ENCODE data around the genes PTPRR, TMEM19 and GLIPR1.

DNA sequence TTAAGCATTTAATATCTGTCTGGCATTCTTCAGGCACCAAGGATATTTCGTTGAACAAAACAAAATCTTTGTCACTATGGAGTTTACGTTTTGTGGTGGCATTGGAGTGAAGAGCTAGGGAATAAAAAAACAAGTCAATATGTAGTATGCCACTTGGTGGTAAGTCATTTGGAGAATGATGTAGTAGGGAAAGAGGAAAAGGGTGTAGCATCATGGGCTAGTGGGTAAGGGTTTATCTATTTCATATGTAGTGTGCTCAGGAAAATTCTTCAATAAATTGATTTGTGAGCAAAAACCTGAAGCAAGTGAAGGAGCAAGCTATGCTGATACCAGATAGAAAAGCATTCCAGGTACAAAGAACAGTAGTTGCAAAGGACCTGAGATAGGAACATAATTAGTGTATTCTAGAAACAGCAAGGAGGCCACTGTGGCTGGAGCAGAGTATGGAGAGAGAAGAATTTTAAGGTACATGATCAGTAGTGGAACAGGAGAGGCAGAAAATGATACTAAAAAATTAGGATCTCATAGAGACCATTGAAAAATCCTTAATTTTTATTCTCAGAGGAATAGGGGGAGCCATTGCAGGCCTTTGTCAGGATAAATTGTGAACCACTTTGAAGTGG lies 41.8 kb upstream of the CCT2 start:
- PRO-cap: no peak

GRCh38 chr12:69818970-69819988 lies 5.7 kb upstream of the MYRFL start:
- PRO-cap: no peak

- PRO-cap: no peak
Measured at GRCh38 chr12:70560489-70561132, 76.6 kb downstream of the PTPRB start.

- PRO-cap: no peak
Measured at GRCh38 chr12:70609061-70609535, 28.1 kb downstream of the PTPRB start.

GRCh38 chr12:70920175-70921114 lies at the start of gene PTPRR:
PTPRR (minus strand) TSS chr12:70920738.
- PRO-cap: no peak

DNA sequence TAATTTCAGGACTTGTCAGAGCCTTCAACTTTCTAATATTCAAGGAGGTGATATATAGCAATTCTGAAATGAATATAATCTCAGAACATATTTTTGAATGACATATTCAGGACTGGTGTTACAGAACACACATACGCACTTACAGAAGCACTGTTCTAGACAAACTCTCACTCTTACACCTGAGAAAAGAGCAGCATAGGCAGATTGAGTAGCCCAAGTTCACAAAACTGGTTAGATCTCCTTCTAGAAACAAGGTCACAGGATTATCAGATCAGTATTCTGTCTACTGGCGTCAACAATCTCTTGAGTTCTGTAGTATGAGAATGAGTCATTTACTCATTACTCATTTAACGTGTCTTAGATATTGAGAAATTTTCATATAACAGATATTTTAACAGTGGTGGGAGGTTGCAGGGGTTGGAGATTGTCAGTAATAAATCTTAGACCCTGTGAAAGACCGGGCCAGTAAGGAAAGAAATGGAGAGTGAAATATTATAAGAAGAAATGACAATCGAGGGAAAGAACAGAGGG lies 2.8 kb upstream of the TSPAN8 start:
- PRO-cap: no peak

- PRO-cap: no peak
Measured at GRCh38 chr12:71440792-71441659, 1.4 kb downstream of the LGR5 start.

DNA sequence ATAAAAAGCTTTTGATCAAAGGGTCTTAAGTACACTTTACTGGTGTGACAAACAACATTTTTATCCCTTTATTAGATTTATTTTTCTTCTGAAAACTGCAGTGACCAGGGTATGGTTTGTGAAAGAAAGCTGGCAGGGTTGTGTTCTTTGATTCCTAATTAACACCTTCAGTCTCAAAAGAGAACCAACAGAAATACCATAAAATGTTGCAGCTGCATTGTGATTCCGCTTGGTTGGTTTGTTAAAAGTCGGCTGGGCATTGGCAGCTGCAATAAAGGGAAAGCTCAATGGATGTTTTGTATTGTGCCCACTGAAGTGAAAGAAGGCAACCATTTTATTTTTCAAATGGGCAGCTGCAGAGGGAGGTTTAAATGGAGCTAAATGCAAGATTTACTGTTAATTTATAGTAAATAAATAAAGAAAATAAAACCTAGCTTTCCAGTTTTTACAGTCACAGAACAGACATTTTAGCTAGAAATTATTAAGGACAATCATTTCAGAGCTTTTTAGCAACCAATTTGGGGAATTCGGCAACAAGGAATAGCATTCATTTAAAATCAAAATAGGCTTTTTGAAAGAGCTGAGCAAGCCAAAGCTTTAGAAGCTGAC lies 16.8 kb downstream of the LGR5 start:
- PRO-cap: no peak

GRCh38 chr12:71475175-71475633 lies 35.6 kb downstream of the LGR5 start:
- PRO-cap: no peak

DNA sequence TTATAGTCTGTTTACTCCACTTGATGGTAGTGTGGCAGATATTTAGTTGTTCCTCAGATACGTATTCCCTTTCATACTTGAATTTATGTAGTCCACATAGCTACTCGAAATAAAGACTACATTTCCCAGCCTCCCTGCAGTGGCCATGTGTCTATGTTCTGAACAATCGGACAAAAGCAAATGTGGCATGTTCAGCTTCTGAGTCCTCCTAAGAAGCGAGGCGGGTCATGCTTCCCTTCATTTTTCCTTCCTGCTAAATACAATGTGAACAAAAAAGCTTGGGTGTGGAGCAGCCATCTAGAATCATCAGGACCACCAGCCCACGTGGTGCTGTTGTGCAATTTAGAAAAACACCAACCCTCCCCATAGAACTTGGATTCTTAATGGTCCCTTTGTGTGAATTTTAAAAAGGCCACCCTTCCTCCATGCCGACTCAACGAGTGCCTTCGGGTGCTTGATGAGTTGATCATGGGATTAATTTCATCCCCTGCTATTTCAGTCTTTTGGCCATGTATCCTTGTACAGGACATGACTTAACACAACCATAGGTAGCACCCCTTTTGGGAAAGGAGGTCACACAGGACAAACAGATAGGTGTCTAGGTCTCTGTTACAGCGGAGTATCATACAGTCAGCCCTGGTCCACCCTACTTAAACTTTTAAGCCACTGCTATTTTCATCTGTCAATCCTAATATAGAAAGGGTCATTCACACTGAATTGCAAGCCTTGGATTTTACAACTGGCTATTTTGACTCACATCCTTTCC lies 60.7 kb downstream of the ZFC3H1 start:
- PRO-cap: no peak

GRCh38 chr12:71651981-71653239 lies 11.2 kb downstream of the ZFC3H1 start:
- PRO-cap: no peak

DNA sequence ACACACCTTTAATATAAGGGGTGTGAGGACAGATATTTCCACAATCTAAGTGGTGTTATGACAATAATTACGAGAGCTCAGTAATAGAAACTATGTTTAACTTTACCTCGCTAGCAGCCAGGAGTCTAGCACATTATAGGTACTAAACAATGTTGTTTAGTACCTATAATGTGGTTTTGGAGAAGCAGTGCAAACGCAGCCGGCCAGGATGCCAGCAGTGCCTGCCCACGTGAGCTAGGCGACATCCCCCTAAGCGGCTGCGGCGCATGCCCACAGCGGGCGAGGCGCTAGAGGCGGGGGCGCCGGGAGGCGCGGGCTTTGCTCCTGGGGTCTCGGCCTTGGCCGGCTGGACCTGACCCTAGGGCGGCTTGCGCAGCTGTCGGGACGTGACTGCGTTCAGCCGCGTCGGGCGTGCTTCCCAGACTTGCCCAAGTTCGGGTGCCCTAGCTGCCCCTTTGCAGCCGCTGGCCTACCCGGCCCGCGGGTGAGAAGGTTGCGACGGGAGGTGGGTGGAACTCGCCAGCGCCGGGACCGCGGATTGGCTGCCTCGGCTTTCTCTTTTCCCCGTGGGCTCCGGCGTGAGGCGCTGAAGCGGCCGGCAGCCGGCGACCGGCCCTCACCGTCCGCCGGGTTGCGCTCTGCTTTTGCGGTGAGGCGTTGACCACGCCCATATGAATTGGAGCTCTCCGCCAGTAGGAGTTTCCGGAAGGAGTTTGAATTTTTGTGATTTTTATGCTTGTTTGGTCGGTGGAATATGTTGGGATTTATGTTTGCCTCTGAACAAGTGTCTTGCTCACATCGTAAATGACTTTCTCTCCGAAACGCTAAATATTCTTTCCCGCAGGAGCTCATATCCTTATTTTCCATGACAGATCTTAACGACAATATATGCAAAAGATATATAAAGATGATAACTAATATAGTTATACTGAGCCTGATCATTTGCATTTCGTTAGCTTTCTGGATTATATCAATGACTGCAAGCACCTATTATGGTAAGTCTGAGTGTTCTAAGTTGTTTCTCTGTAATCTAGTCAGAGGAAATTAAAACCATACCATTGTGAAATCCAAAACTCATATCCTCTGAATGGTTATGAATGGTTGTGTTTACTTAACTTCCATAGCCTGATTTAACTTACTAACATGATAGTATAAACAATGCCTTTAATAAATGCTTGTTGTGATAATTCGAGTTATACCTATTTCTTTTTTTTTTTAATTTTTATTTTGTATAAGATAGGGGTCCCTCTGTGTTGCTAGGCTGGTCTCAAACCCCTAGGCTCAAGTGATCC lies at the start of gene TMEM19:
TSS of gene TMEM19 (plus strand) at position 267 of the 1,292 bp plus-strand sequence.
- PRO-cap: bidirectional peak, plus-strand start at position 589 of the sequence, minus-strand start at position 646 of the sequence

- PRO-cap: no peak
Measured at GRCh38 chr12:71755973-71756132, 1.2 kb downstream of the RAB21 start.

DNA sequence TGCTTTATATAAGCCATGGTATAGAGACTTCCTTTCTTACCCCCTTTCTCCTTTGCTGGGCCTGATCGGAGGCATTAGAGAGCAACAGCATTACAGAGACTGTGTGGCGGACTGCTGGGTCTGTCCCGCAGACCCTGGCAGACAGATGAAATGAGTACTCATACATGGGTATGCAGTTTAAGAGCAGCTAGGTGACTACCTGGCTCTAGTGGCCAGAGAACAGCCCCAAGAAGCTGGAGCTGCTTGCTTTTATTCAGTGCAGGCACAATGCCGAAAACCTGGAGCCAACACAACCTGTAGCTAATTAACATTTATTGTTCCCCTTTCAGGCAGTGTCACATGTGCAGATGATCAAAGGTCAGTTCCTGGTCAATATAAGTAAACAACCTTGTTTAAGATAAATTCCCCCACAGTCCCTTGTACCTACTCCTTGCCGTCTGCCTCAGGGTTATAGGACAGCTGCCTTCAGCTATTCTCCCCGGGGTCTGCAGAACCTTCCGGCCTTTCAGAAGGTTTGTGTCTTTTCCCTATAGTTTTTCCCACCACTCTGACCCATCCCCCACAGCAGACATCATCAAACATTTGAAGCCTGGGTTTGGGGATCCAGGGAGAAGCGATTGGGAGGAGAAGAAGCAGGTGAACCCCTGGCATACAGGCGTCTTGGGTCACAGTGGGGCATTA lies 160.0 kb downstream of the TRHDE start:
- PRO-cap: no peak

DNA sequence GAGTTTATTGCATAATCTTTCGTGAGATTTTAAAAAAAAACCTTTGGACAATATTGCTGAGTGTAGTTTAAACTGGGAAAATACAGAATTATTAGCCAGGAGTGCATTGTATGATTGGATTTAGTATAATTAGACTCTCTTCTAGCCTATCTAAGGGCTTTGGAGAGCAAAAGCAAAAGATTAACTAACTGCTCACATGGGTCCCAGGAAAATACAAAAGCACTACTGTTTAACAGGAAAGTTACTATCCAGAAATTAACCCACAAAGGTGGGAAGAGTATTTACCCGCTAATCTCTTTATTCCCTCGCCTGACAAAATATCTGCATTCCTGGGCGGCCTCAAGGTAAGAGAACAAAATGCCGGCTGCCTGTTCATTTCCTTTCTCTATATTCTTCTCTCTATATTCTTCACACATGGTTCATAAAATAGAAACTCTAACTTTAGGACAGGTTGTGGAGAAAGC lies 309.6 kb downstream of the ATXN7L3B start:
- PRO-cap: no peak

DNA sequence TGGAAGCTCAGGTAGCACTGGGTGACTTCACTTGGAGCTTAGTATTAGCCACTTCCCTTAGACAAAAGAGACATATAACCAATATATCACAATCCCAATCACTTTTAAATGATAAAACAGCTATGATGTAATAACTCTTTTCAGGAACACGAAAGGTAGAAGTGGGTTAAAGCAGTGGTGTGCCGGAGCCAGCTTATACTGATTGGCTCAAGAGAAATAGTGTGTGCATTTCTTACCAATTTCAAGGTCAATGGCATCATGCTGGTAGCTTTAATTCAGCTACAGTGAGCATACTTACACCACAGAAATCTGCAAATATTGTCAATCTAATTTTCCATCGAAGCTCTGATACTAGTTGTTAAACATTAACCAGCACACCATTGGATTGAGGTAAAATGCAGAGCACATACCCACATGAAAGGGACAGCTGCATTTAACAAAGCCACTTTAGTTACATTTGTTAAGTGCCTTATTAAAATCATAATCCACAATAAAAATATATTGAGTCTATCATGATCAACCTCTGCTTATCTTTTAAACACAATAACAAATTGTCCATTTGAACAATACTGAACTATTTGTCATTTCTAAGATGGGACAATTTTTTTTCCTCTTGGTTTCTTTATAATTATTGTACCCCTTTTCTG lies 225.7 kb downstream of the KCNC2 start:
- PRO-cap: no peak

DNA sequence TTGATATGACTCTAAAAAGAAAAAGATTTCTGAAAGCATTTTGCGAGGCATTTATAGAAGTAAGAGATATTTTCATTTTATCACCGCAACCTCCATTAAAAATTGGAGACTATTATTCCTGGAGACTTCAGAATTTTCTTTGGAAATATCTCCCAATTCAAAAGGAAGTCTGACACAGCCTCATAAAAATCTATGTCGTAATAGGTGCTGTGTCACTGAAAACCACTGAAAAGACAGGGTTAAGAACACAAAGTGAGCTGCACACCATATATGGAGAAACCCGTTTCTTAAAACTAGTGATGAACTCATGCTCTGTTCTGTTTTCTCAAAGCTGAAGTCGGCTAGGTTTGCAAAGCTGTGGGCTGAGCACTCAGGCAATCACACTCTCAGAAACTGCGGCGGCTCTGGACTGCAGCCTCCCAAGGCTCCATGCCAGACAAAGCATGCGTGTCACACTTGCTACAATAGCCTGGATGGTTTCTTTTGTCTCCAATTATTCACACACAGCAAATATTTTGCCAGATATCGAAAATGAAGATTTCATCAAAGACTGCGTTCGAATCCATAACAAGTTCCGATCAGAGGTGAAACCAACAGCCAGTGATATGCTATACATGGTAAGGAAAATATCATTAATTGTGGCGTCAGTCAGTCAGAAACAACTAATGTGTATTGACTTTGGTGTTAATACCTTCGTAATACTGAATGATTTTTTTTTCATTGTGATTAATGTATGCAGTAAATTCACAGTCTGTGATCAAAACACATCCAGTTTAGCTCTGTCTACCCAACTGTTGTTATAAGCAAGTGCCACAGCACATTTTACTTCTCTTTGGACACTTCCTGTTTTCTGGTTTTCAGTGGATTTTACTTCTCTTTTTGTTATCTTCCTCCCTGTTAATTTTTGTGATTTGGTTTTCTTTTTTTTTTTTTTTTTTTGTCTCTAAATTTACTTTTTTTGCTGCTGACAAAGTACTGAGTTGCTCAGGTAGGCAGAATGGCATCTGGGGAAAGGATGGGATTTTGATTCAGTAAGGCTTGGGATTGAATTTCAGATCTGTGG lies at the start of gene GLIPR1:
TSS of gene GLIPR1 (plus strand) at position 318 of the 1,063 bp plus-strand sequence.
- PRO-cap: unidirectional peak, plus-strand start at position 328 of the sequence; bidirectional peak, plus-strand start at position 389 of the sequence, minus-strand start at position 395 of the sequence

- PRO-cap: no peak
Measured at GRCh38 chr12:75501545-75502331, 9.7 kb downstream of the KRR1 start.

GRCh38 chr12:75720659-75721280 lies 209.4 kb upstream of the KRR1 start:
- PRO-cap: no peak

DNA sequence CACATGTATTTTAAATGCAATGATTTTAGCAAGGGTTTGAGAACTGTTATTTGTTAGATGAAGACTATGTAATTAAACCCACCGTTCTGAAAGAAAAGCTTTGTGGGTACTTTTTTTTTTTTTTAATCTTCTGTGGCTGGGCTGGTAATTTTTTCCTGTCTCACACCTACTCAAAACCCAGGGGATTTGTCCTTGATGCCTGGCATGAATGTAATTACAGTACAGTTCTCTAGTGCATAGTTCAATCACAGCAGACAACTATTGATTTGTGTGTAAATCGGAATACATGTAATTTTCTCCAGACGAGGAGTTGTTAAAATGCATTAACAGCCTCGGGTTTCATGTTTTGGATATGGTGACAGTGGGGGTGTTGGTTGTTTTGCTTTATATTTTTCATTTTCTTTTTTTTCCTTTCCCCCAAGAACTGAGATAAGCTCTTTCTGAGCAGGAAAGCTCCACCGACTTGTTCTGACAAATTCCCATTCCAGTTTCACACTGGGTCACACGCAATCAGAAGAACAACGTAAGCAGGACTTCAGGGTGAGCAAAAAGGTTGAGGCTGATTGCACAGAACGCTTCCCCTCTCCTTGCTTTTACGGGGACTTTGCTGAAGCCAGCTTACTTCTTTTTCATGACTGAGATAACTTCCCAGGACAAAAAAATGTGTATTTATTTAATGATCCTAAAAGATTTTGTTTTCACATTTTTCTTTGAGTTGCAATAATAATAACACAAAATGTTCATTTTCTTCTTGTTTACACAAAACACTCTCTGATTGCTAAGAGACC lies 206.3 kb downstream of the NAP1L1 start:
- PRO-cap: no peak